ENCODE measurements around a stretch of chr3.

DNA sequence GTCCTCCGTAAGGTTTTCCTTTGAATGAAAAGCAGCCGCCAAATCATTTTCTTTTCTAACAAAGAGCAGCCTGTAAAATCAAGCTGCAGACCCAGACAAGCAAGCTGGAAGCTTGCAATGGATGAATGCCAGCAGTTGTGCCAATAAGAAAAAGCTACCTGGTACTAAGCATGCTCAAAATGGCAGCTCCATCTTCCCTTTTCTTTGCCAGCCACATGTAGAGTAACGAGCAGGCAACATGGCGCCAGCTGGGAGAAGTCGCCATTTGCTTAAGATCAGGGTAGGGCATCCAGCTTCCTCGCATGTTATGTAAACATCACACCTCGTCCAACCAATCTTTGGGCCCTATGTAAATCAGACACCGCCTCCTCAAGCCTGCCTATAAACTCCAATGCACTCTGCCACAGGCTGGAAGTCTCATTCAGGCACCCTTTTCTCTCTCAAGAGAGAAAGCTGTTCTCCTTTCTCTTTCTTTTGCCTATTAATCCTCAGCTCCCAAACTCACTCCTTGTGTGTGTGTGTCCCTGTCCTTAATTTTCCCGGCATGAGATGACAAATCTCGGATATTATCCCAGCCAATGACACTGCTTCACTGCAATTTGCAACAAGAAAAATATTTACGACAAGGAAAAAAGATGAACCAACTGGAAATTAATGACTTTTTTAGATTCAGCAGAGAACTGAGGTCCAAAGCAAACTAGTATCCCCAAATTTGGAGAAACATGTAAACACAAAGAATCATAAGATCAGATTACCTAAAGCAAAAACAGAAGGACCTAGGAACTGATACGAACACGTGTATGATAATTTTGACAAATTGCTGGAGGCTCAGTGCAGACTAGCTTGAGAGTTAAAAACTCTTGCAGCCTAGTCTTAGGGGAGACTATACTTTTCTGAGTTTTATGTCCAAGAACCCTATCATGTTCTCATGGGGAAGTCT, 973.7 kb downstream of the FHIT start:
- PRO-cap = no peak
- RAMPAGE, long total RNA, 5 experiments = start-site peak on the minus strand in 1 of 5 experiments, centred at position 439 of the sequence, 5 reads per replicate
- RRBS = no CpG with 5 or more reads among the region's 13 CpGs

DNA sequence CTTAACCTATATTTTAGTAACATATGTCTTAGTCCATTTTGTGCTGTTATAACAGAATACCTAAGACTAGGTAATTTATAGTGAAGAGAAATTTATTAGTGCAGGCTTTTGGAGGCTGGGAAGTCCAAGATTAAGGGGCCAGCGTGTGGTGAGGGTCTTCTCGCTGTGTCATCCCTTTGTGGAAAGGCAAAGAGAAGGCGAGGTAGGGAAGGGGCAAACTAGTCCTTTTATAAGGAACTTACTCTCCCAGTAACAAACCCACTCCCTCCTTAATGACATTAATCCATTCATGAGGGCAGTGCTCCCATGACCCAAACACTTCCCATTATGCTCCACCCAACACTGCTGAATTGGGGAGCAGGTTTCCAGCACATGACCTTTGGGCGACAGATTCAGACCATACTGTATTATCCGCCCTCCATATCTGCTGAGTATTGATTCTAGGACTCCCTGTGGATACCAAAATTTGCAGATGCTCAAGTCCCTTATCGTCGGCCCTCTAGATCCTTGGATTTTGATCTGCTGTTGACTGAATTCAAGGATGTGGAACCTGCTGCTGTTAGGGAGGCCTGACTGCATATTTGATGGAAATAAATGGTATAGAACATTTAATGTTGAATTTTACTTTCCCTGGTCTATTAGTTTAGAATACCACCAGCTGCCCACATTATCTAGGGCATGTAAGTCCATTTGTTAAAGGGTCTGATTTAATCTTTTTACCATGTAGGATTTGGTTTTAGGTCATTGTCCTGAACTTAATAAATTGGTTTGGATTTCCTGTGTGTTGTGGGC, 35.7 kb downstream of the PTPRG start:
- PRO-cap = no peak
- RAMPAGE, long total RNA, 5 experiments = start-site peak on the plus strand in 1 of 5 experiments, centred at position 293 of the sequence, 16 reads per replicate
- RRBS = no CpG with 5 or more reads among the region's 7 CpGs

DNA sequence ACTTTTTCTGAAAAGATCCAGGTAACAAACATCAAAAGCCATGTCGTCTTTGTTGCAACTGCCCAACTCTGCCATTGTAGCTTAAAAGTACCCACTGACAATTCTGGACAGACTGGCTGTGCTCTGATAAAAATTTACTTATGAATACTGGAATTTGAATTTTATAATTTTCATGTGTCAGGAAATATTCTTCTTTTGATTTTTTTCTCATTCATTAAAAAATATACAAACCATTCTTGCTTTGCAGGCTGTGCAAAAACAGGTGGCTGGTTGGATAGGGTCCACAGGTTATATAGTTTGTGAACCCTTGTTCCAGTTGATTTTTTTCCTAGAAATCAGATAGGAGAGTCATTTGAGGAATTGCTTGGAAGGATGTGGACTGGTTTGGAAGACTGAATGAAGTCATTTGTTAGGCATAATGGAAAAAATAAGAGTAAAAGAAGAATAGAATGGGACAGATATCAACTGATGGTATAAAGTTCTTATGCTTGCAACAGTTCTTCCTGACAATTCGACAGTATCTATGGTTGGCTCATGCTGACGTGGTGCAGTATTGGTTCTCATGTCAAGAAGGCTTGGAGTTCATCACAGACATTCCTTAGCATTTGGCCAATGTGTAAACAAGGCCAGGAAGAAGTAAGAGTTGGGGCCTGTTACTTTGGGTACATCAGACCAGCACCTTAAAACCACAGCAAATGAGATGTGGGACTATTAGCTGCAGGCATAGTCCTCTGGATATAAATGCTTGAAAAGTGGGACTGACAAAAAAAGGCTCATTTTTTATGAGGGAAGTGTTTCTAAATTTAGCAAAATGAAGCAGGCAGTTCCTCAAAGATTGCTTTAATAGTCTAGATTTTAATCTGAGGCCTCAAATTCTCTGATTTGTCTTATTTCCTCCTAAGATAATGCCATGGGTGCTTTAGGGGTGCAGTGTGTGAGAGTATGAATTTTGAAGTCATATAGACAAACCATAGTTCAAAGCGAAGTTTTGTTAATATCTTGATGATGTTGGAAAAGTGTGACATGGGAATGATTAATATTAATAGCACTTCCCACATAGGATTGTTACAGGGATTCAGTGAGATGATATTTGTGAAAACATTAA, 189.6 kb downstream of the PTPRG start:
- PRO-cap = no peak
- RAMPAGE, long total RNA, 5 experiments = start-site peak on the plus strand in 3 of 5 experiments, centred at positions 332 to 791 of the sequence, 6 to 9 reads per replicate
- RRBS = no CpG with 5 or more reads among the region's 4 CpGs

DNA sequence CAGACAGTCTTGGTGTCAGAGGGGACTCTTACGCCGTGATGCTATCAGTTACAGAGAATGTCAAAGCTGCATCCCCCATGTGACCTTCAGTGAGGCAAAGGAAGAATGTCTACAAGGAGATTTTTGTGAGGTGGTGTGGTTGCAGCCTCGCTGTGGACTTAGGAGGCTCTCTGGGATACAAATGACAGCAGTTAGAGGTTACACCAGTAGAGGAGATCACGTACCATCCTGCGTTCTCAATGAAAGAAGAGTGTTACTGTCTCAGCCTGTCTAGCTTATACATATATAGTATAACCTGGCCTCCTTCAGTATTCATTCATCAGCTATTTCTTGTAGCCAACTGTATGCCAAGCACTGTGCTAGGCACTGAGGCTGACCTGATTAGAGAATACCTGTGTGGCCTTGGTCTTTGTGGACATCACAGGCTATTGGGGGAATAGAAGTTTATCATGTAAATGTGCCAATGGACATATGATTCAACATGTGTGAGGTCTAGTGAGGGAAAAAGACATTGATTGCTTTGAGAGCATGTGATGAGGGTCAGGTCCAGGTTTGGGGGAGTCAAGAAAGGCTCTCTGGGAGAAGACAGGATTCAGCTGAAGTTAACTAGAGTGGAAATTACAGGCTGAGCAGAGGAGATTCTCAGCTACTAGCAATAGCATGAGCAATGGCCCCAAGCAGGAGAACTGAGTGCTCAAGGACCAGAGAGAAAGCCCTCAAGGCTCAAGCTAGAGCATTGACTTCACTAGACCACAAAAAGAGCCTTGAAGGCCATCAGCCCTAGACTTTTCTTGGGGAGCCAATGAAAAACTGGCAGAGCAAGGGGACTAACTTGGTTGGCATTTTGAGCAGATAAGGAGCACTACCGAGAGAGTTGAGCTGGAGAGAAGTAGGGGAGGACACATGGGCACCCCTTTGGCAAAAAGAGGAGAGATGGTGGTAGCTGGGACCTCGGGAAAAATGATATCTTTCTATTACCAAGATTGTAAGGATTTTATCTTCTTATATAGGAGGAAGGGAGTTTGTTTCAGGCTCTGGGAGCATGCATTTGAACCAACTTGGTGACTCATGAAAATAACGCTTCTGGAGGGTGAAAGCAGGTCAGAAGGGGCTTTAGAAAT, 223.3 kb upstream of the C3orf14 start:
- PRO-cap = no peak
- RAMPAGE, long total RNA, 5 experiments = start-site peak on the plus strand in 2 of 5 experiments, centred at positions 461 to 622 of the sequence, 5 to 13 reads per replicate
- RRBS = no CpG with 5 or more reads among the region's 8 CpGs

DNA sequence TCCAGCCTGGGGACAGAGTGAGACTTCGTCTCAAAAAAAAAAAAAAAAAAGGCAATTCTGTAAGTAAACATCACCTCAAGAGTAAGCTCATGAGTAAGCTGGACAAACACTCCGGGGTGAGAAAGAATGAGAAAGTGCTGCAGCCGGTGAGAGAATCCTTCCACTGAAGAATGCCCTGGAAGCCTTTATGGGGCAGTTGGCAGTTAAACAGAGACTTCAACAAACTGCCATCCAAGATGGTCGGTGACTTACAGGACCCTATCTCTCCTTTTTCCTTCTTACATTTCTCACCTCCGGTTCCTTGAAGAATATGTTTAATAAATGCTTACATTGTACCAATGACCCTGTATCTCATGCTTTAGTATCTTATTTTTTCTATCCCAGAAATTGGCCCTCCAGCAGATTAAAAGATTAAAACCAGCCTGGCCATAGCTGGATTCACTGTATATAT, 7.2 kb downstream of the C3orf14 start:
- PRO-cap = no peak
- RAMPAGE, long total RNA, 5 experiments = no peak in any of the 5 experiments
- RRBS = no CpG with 5 or more reads among the region's 5 CpGs

DNA sequence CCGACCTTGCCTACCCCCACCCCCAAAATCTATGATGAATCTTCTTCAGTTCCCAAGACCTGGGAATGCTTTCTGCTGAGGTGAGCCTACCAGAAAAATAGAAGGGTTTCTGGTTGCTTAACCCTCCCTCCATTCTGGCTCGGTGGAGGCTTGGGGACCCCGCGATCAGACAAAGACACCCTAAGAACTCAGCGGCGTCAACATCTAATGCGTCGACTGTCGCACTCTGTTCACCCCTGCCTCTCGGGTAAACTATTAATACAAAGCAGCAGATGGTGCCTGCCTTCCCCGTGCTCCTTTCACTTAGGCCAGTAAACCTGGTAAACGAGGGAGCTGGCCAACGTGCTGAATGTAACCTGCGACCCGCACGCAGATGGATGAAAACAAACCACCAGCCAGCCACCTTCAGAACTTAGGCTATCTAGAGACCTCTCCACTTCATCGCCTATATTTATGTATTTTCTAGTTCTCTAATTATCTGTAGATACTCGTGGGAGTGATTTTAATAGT, 800 bp upstream of the CADPS start:
- PRO-cap = no peak
- RAMPAGE, long total RNA, 5 experiments = no peak in any of the 5 experiments
- RRBS = no CpG with 5 or more reads among the region's 18 CpGs

DNA sequence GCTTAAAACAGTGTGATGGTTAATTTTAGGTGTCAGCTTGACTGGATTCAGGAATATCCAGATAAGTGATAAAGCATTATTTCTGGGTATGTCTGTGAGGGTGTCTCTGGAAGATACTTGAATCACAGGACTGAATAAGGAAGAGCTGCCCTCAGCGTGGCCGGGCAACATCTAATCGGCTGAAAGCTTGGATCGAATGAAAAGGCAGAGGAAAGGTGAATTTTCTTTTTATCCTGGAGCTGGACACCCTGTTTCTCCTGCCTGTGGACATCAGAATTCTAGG, 131.9 kb upstream of the SYNPR start:
- PRO-cap = no peak
- RAMPAGE, long total RNA, 5 experiments = no peak in any of the 5 experiments
- RRBS = no CpG with 5 or more reads among the region's 4 CpGs

DNA sequence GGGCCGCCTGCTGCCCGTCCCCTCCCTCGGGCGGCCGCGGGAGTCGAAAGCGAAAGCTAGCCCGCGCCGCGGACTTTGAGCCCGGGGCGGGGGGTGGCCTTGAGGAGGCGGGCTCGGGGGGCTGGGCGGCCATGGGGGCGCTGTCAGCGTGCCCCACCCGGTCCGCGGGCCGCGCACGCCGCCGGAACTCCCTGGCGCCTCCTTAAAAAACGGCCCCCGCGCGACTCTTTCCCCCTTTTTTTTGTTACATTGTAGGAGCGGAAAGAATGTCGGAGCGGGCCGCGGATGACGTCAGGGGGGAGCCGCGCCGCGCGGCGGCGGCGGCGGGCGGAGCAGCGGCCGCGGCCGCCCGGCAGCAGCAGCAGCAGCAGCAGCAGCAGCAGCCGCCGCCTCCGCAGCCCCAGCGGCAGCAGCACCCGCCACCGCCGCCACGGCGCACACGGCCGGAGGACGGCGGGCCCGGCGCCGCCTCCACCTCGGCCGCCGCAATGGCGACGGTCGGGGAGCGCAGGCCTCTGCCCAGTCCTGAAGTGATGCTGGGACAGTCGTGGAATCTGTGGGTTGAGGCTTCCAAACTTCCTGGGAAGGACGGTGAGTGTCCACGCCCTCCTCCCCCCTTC, 48.8 kb downstream of the ATXN7 start:
- PRO-cap = bidirectional peak, plus-strand start outside the sequence, minus-strand start at position 28 of the sequence; bidirectional peak, plus-strand start at position 288 of the sequence, minus-strand start at position 243 of the sequence
- RAMPAGE, long total RNA, 5 experiments = start-site peak on the plus strand in 2 of 5 experiments, centred at positions 110 to 489 of the sequence, 6 to 39 reads per replicate
- RRBS = 2% methylated on average over 15 of the region's 79 CpGs

DNA sequence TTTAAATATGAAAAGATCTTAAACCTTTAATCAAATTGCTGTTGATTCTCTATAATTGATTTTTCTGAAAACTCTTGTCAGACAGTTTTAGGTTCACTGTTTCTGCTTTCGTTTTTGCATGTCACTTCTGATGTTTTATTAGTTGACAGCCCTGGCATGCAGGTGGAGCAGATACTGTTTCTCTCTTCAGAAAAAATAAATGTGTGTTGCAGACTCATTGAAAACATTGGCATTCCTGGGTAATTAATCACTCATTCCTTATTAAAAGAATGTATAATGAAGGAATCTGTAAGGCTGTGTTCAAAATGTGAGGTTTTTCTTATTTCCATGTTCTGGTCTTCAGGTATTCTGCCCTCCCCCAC, 54.4 kb downstream of the PSMD6 start:
- PRO-cap = no peak
- RAMPAGE, long total RNA, 5 experiments = no peak in any of the 5 experiments
- RRBS = no CpG with 5 or more reads among the region's 1 CpG

DNA sequence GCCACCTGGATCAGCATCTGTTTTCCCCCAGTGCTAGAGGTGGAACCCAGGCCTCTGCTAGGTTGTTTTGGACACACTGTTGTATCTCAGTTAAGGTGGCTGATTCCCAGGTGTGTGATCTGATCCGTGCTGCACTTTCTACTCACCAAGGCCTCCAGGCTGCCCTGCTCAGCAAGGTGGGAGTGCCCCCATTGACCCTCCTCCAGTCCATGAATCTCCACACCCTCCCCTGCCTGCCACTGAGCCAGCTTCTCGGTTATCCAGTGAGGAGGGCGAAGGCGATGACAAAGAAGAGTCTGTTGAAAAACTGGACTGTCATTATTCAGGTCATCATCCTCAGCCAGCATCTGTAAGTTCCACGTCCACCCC, 33.3 kb downstream of the PSMD6 start:
- PRO-cap = no peak
- RAMPAGE, long total RNA, 5 experiments = start-site peak on the plus strand in 1 of 5 experiments, centred at position 236 of the sequence, 23 reads per replicate
- RRBS = no CpG with 5 or more reads among the region's 5 CpGs

DNA sequence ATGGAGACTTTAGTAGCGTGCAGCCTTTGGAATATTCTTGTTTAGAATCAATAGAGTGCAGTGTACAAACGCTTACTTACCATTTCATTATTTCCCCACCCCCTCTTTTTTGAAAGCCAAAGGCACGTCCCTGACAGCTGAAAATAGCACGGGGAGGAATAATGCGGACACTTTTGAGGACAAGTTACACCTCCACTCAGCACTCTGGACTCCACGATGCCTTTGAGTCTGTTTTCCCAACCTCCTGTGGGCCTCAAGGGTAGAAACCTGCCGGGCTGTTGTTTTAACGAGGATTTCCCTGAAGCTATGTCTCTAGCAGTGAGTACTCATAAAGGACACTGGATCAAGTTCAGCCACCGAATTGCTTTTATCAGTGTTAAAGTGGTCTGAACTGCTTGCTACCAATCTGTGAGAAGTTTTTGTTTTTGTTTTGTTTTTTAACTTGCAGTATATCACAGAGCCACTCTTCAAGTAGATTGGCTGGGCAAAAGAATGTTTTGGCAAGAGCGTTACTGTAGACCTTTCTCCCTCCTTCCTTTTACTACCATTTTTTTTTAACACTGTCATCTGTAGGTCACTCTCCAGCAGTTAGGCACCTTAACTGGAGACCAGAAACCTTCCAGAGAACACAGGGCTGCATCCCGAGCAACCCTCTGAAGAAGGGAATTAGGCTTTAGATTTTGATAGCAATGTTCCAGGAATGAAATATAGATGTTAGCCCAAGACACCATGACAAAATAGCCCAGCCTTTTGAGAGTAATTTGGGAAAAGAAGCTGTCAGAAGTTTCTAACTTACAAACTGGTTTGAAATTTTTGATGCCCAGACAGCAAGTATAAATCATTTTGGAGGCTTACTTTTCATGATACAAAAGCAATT, 23.7 kb downstream of the PSMD6 start:
- PRO-cap = no peak
- RAMPAGE, long total RNA, 5 experiments = start-site peak on the plus strand in 1 of 5 experiments, centred at positions 119 to 555 of the sequence, 5 to 7 reads per replicate
- RRBS = no CpG with 5 or more reads among the region's 11 CpGs

- PRO-cap = no peak
- RAMPAGE, long total RNA, 5 experiments = no peak in any of the 5 experiments
- RRBS = no CpG with 5 or more reads among the region's 7 CpGs
These were observed 61.4 kb downstream of the PRICKLE2 start for GRCh38 chr3:64163794-64164251.

GRCh38 chr3:64187105-64187540, 38.1 kb downstream of the PRICKLE2 start:
- PRO-cap = no peak
- RAMPAGE, long total RNA, 5 experiments = no peak in any of the 5 experiments
- RRBS = no CpG with 5 or more reads among the region's 3 CpGs

GRCh38 chr3:64187541-64188157, 37.6 kb downstream of the PRICKLE2 start:
- PRO-cap = no peak
- RAMPAGE, long total RNA, 5 experiments = no peak in any of the 5 experiments
- RRBS = no CpG with 5 or more reads among the region's 7 CpGs

DNA sequence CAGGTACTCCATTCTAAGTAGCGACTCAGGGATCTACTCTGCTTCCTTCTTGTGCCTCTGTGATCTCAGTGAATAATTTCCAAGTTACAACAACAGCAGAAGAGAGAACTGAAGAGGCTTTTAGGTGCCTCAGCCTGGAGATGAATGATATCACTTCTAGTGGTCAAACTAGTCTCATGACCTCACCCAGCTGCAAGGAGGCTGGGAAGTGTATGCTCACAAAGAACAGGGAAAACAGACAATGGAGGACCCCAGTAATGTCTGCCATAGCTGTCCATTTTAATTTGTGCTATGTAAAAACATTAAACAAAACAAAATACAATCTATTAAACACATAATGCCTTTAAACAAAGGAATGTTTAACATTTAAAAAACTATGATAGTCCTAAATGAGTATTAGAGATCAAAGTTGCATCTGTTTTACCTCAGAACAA, 4.7 kb upstream of the PRICKLE2 start:
- PRO-cap = no peak
- RAMPAGE, long total RNA, 5 experiments = no peak in any of the 5 experiments
- RRBS = no CpG with 5 or more reads among the region's 1 CpG

DNA sequence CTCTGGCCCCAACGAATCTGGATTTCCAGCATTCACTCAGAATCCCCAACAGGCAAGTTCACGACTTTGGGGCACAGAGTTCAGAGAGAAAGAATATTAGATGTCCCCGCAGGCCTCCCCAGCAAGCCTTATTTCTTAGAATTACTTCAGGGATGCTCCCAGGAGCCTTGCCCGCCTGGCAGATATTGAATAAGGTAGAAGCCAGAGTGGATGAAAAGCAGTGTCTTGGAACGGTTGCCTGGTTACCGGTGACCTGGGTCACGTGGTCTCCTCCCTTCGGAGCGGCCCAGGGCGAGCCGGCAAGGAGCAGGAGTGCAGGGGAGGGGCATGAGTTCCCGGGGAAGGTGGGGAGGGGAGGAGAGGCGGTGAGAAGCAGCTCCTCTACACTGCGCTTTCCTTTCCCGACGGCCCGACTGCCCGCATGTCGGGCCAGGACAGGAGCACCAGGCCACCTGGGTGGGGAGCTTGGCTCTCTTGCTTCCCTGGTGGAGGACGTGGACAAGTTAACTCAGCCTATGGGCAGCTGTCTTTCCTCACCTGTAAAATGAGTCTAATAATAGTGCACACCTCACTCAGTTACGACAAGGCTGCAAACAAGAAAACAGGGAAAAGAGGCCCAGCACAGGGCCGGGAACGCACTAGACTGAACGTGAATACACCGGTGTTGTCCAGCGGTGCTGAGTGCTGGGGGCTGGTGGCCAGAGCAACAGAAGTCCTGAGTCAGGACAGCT, 198.4 kb downstream of the ADAMTS9 start:
- PRO-cap = no peak
- RAMPAGE, long total RNA, 5 experiments = no peak in any of the 5 experiments
- RRBS = 6% methylated on average over 7 of the region's 26 CpGs

DNA sequence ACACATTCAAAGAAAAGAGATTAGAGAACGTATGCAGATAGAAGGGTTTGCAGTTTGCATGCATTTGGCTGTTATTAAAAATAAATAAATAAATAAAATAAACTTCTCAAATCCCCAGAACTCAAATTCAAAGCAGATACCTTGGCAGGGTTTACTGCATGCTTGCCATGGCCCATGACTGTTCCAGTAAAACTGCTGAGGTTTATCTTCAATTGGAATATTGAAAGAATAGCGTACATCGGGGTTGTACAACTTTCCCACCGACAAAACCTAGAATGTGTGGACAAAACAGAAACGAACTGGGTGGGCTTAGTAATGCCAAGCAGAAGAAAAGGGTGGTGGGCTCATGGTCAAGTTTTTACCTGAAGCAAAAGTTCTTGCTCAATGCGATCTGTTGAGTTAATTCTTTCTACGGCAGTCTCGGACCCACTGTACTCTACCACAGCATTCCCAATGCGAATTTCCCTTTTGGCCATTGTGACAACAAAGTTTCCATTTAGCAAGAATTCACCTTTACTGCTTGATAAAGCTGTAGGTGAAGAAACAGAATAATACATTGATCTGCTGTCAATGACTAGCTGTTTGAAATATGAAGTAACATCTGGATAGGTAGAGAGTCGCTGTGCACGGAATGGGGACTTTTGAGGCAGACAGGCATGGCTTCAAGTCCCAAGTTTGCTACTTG, 65.6 kb downstream of the ADAMTS9 start:
- PRO-cap = no peak
- RAMPAGE, long total RNA, 5 experiments = no peak in any of the 5 experiments
- RRBS = no CpG with 5 or more reads among the region's 11 CpGs

GRCh38 chr3:64681070-64681793, 6.6 kb downstream of the ADAMTS9 start:
- PRO-cap = no peak
- RAMPAGE, long total RNA, 5 experiments = start-site peak on the minus strand in 1 of 5 experiments, at chr3:64681210-64681260 at its widest, 8 reads per replicate
- RRBS = no CpG with 5 or more reads among the region's 6 CpGs

DNA sequence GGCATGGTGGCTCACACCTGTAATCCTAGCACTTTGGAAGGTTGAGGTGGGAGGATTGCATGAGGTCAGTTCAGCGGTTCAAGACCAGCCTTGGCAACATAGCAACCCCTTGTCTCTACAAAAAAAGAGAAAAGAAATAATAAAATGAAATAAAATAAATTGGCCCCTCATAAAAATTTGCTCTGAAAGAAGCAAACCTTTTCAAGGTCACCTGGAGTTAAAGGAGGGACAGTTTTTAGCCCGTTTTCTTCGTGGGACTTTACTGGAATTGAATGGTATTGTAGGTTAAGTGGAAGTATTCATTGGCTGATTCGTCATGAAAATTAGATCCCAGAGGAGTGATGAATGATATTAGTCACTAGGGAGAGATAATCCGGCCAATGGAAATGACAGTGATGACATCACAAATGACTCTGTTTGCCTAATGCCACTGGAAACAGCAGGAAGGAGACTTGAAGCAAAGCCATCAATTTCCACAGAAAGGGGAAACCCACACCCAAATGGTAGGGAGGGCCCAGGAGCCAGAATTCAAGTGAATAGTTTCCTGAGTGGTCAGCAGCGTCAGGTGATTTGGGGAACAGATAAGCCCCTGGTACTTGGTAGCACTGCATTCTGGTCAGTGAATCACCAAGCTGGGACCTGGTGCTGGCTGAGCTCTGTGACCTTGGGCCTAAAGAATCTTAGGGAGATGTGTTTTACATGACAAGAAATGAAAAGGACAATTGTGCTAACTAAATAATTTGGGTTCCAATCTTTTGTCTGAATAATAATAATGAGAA, 3.2 kb upstream of the ADAMTS9 start:
- PRO-cap = bidirectional peak, plus-strand start at position 610 of the sequence, minus-strand start at position 316 of the sequence
- RAMPAGE, long total RNA, 5 experiments = no peak in any of the 5 experiments
- RRBS = no CpG with 5 or more reads among the region's 6 CpGs

DNA sequence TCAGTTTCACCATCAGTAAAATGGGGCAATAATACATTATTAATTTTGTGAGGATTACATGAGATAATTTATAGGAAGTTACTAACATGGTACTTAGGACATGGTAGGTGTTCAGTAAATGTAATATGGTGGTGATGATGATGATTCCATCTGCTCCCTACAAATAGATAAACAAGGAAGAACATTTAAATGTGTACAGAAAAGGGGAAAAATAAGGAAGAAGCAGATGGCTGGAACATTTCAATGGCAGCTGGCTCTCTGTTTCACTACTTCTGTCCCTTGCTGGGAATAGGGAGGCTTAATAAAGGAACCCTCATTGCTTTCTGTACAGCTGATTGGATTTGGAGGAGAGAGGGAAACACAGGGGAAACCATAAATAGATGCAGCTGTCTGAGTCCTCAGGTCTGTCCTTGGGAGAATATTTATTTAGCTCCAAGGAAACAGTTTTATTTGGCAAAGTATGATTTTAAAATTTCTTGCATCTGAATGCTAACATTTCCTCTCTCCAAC, 208.6 kb upstream of the ADAMTS9 start:
- PRO-cap = unidirectional peak, minus-strand start at position 274 of the sequence
- RAMPAGE, long total RNA, 5 experiments = no peak in any of the 5 experiments